Natural killer cell (primary cell): Measurements from ENCODE around the genes CROCC2 and HDLBP.

DNA sequence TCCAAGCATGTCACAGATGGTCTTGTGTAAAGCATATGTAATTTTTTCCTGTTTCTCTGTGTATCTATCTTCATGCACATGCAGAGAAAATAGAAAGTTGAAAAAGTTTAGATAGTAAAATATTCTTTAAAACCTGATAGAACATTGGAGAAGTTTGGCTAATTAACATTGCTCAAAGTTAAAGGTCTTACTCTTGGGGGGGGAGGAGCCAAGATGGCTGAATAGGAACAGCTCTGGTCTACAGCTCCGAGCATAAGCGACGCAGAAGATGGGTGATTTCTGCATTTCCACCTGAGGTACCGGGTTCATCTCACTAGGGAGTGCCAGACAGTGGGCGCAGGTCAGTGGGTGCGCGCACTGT, 13.5 kb downstream of the ANKMY1 start:
- PRO-cap, result no peak

GRCh38 chr2:240585711-240586480, 638 bp upstream of the CAPN10 start:
- PRO-cap, result bidirectional peak, plus-strand start at chr2:240586385, minus-strand start at chr2:240586257

DNA sequence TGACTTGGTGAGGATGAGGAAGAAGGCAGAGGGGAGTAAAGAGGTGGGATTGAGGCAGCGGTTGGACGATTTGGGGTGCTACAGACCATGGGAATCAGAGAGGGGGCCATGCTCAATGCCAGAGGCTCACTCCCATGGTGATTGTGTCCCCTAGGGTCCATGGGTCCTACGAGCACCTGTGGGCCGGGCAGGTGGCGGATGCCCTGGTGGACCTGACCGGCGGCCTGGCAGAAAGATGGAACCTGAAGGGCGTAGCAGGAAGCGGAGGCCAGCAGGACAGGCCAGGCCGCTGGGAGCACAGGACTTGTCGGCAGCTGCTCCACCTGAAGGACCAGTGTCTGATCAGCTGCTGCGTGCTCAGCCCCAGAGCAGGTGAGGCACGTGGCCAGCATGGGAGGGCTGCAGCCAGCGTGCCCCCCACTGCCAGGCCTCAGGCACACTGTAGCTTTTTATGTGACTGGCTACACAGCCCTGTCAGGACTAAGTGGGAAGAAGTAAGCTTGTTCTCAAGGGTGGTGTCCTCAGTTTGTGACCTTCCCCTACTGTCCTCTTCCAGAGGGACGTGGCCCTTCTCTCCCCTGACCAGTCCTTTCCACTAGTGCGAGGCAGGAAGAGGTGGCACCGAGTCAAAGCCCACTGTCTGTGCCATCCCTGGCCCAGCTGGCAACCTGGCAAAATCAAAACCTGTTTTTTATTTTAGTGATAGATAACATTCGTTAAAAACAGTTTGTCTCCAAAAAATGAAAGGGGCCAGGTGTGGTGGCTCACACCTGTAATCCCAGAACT, 5.4 kb downstream of the CAPN10 start:
- PRO-cap, result no peak

DNA sequence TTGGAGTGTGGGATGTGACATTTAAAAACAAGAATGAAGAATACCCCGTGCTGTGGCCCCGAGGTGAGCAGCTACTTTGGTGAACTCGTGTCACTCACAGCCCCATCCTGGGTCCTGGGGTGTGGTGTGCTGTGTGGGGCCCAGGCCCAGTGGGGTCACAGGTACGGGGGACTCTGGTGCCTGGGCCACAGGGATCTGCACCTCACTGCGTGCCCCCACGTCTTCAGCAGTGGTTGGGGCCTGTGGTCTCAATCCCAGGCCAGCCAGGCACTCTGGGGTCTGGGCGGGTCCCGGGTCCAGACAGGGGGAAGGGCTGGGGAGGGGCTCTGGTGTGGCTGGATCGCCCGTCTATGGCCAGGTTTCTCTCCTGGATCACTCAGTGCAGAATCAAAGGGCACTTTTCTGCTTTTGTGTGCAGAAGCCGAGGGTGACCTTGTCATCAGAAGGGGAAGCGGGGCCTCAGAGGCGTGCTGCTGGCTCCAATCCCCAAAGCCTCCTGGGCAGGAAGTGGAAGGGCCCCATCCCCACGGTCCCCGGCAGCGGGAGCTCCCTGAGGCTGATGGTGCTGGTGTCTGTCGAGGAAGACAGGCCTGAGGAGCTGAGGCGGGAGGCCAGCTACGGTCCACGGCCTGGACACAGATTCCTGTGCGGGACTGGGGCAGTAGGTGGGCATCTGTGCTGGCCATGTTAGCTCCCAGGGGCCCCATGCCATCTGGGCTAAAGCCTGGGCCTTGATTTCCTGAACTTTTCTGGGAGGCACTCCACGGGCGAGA, 1.5 kb downstream of the GPR35 start:
- PRO-cap, result no peak

DNA sequence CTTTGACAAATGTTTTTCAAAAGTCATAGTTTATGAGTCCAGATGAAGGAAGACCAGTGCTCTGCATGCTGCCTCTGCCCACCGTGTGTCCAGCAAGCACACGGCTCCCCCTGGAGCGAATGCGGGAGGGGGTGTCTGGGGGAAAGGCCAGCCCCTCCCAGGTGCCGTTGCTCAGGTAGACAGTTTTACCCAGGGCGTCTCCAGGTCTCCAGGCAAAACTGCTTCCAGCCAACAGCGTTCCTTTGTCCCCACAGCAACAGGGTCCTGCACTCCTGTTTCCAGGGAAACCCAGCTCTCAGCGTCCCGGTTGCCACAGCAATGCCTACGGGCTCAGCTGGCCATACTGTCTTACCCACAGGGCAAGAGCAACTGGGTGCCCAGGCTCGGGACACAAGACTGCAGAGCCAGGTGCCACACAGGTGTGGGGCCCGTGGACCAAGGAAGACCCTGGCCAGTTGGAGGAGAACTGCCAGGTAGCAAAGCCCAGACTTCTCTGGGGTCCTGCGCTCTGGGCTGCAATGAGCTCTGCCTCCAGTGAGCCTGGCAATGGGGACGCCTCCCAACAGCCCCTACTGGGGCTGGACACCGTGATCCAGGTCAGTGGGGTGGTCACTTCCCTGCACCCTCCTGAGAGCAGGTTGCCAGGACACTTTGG, at the start of gene CROCC2:
Gene CROCC2 (plus strand): TSS at position 341 of the 655 bp plus-strand sequence.
- PRO-cap, result no peak

DNA sequence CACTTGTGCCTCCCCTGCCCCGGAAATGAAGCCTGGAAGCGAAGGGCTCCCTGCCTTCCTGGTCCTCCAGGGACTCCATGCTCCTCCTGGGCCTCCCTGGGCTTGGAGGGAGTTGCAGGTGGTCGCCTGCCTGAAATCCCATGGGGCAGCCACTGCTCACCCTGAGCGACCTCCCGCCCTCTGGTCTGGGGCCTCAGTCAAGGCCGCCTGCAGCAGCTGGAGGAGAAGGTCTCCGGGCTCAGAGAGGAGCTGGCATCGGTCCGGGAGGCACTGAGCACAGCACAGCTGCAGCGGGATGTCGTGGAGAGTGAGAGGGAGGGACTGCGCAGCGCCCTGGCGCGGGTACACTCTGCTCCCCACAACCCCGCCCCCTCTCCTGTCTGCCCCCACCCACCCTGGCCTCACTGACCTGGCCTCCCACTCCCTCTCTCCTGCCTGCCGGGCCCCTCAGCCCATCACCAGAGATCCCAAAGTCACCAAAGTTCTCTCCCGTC, 28.0 kb downstream of the CROCC2 start:
- PRO-cap, result no peak

- PRO-cap, result no peak
Measured at GRCh38 chr2:241018800-241019740, 20.7 kb downstream of the SNED1 start.

- PRO-cap, result no peak
Measured at GRCh38 chr2:241069875-241070753, 32.0 kb downstream of the MTERF4 start.

GRCh38 chr2:241081987-241083075, 19.8 kb downstream of the MTERF4 start:
- PRO-cap, result no peak

- PRO-cap, result no peak
Measured at GRCh38 chr2:241218493-241219095, 30.1 kb downstream of the ANO7 start.

- PRO-cap, result no peak
Measured at GRCh38 chr2:241254958-241255655, 60.4 kb downstream of the HDLBP start.

DNA sequence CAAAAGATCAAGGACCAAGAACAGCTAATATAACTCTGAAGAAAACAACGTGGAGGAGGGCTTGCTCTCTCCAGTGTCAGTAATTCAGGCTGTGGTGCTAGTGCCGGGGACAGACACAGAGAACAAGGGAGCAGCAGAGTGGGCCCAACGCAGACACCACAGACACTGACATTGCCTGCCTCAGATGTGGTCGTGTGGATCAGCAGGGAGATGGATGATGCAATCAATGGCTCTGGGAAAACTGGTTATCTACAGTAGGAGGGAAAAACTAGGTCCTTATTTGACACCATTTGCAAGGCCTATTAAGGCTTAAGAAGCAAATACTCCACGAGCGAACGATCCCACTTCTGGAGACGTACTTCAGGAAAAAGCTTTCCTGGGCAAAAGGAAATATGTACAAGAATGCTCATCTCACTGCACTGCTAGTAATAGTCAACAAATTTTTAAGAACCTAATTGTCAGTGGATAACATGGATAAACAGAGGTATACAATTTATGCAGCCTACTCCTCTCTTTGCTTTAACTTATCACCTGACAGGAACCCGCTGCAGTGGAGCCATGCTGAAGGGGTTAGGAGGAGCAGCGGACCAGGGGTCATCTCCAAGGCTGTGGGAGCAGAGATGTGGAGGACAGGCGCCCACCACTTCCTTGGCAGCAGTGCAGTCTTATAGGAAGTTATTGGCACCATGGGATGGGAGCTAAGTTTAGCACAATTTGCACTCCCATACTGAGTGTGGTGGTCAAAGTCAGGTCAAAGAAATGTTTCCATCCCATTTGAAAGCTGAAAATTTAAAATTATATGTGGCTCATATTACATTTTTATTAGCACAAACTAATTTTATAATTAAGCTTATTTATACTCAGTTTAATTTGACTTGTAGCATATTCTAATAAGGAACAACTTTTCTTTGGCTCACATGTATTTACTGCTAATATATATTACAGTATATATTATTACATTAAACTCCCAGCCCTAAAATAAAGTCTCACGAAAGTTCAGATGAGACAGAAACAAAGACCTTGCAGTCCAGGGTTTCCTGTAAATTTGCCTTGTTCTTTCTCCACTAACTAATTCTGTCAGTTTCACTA, 35.7 kb downstream of the HDLBP start:
- PRO-cap, result no peak

DNA sequence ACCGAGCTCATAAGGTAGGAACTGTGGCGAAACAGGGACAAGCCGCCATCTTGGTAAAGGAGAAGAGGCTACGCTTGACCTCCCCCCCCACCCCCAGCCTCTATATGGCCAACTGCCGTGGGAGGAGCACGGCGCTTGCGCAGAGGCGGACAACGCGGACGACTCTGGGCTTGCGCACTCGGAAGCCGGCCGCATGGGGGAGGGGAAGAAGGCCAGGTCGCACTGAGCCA, at the start of gene HDLBP:
Gene HDLBP (minus strand): TSS at position 76 of the 230 bp plus-strand sequence.
- PRO-cap, result bidirectional peak, plus-strand start outside the sequence, minus-strand start at position 104 of the sequence

- PRO-cap, result no peak
Measured at GRCh38 chr2:241372383-241373474, 16.6 kb downstream of the FARP2 start.

- PRO-cap, result no peak
Measured at GRCh38 chr2:241509242-241509896, 985 bp upstream of the STK25 start.

DNA sequence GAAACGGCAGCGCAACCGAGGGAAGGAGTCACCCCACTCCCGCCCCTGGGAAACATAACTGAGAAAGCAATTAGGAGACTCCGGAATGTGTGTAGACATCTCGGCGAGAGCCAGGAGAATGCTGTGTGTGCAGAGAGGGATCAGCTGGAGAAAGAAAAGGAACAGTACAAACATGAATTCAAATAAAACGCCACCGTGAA, 13.4 kb upstream of the BOK start:
- PRO-cap, result no peak

DNA sequence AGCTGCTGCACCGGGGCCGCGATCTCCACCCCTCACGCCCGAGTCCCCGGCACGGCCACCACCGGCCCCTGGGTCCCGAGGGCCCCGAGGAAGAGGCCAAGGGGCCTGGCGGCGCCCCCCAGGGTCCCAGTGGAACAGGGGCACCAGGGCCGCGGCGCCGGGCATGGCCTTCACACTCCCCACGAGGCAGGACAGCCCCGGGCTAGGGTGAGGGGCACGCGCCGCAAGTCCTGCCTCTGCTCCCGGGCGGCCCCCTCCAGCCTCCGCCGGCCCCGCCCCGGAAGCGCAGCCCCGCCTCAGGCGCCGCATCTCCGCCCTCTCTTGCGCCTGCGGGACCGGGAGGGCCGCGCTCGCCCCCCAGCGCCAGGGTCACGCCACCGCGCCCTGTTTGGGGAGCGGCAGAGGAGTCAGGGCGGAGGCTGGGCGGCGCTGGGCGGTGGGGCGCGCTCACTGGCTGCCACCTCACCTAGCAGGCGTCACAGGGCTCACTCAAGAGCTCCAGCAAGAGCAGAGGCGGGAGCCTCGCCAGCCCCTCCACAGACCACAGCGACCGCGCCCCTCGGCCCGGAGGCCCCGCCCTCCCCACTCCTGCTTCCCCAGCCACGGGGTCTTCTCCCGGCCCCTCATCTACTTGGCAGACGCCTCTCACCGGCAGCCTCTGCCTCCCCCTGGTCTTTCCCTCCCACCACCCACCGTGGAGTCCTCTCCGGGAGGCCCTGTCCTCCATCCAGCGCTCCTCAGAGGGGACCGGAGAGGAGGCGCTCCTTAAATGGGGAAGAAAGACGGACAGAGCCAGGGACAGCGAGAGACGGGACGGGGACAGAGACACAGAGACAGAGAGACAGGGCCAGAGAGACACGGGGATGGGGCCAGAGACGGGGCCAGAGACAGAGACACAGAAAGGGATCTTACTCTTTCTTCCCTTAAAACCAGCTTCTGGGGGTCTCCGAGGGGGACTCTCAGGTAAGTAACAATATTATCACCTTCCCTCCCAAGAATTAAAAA, 26.7 kb downstream of the THAP4 start:
- PRO-cap, result no peak

- PRO-cap, result no peak
Measured at GRCh38 chr2:241617261-241618383, 19.3 kb downstream of the THAP4 start.

DNA sequence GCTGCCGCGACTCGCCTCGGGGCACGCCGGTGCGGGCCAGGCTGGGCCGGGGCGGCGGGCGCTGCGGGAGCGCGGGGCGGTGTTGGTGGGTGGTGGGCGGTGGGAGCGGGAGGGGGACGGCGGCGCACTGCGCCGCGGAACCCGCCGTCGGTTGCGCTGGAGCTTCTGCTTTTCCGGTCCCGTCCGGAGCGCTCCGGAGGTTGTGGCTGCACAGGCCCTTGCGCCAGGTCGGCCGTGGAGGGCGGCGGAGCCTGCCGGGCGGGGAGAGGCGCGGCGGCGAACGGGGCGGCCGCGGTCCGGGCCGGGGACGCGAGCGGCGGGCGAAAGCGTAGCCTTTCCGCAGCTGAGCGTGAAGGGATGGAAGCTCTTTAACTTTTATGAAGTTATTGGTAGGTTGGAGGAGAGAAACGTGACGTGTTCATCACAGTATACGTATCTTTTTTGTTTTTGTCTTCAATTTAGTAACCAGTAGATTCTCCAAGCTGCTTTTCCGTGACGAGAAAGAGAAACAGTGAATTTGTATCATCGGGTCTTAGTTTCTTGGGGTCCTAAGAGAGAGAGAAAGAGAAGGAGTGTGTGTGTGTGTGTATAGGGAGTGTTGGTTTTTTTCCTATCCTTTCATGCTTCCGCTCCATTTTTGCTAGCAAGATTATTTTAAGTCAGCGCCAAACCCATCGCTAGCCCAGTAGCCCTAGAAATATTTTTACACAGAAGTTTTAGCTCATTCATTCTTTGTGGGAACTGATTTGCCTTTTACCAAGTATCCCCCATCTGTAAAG, 495 bp downstream of the ATG4B start:
- PRO-cap, result bidirectional peak, plus-strand start at position 228 of the sequence, minus-strand start at position 173 of the sequence

DNA sequence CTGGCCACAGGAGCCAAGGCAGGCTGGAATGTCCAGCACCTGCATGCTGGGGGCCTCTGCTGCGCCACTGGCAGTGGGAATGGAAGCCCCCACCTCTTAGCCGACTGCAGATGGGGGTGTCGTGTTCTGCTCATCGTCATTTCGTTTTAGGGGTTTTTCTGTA, 16.2 kb downstream of the DTYMK start:
- PRO-cap, result no peak